ENCODE measurements around the genes HIKESHI and CTSC.

GRCh38 chr11:85963204-85963975, 105.5 kb downstream of the PICALM start:
- PRO-cap, 2 experiments = no peak in any of the 2 experiments

- PRO-cap, 2 experiments = peak in 1 of 2 experiments; most common minus-strand start chr11:85980280 (in 1)
Measured at GRCh38 chr11:85979984-85980600, 88.8 kb downstream of the PICALM start.

DNA sequence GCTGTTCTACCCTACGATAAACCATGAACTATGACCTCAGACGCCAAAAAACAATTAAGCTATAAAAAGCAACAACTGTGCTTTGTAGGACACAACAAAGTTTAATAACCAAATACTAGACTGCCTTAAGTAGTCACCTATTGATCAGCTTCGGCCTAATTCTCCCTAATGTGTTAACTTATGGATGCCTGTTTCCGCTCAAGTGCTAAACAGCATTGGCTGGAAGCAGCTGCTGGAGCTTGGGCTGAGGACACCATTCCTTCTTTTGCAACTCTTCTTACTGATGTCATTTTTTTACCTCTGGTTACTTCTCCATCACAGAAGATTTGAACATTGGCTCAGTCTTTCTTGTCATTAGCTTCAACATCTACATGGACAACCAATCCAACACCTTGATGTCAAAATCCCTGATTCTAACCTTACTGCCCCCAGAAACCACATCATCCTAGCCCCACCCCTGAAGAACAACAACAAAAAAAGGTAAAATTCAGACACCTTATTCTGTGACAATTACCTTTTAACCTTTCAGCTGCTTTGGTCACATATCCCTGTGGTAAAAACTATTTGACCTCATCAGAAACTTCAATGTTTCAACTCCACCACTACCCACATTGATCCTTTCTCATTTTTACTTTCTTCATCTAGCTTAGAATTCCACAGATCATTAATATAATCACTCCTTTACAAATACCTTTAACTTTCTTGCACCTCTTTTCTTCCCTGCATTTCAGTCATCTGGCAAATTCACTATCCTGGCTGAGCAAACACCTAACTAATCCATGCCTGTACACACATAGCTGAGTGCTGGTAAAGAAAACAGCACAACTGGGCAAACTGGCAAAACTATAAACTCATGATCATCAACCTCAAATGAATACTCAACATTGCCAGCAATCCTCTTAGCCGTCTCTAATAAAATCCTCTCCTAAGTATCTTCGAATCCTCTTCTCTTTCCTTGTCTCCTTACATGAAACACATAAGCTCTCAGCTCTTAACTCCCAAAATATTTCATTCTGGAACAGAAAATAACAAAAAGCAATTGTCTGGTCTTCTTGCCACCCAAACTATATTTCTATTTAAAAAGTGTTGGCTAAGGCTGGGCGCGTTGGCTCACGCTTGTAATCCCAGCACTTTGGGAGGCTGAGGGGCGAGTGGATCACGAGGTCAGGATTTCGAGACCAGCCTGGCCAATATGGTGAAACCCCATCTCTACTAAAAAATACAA, 52.6 kb downstream of the PICALM start:
- PRO-cap, 2 experiments = no peak in any of the 2 experiments

DNA sequence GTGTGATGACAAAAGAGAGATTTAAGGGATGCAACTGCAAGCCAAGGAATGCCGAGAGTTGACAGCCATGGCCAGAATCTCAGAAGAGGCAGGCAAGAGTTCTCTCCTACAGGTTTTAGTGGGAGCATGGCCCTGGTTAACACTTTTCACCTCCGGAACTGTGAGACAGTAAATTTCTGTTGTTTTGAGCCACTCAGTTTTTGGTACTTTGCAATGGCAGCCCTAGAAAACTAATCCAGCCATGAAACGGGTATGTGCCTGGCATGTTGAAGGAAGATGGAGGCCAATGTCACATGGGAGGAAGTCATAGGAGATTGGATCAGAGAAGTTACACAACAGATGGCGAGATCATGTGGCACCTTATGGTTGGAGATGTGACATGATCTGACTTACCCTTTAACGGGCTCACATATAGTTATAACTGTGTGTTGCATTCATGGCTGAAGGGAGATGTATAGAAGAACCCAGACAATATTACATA, 63.2 kb upstream of the EED start:
- PRO-cap, 2 experiments = no peak in any of the 2 experiments

DNA sequence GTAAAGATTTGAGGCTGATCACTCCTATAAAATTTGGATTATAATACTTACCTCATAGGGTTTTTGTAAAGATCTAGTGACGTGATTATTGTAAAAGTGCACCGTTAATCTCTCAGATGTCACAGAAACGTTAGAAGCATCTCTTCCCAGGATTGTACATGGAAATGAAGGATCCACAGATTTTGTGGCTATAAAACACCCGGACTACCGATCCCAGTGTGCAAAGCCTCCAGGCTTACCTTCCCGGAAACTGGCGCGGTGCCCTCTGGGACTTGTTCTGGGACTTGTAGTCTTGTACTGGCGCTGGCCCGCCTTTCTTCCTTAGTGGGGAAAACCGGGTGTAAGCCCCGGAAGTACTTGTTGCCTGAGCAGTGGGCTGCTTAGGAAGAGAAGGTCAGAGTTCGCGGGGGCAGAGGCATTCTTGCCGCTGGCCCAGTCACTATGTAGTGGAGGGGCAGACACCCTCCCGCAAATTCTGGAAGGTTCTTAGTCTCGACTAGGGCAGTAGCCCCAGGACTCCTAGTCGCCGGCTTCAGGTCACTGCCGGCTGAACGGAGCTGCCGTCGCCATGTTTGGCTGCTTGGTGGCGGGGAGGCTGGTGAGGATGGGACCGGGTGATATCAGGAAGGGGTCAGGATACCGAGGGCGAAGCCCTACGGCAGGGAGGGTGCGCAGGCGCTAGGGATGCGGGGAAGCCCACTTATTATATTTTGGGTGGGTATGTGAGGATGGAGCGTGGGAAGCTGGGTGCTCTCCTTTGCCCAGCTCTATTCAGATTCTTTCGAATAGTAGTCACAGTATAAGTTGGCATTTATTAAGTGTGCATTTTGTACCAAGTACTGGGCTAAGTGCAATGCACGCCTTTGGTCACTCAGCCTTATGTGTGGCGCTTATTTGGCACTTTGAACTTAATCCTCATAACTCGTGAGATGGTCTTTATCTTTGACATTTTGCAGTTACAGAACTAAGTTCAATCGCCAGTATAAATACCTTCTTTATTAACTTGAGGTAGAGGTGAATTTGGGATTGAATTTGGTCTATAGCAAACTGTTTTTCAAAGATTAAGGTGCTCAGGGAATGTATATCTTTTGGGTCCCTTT, at the start of gene HIKESHI:
Gene HIKESHI (plus strand): TSS at position 360 of the 1,100 bp plus-strand sequence.
- PRO-cap, 2 experiments = peak in 2 of 2 experiments; most common plus-strand start position 360 of the sequence (in 2); most common minus-strand start position 206 of the sequence (in 1)

GRCh38 chr11:86523884-86524377, 149.2 kb downstream of the CCDC81 start:
- PRO-cap, 2 experiments = no peak in any of the 2 experiments

- PRO-cap, 2 experiments = no peak in any of the 2 experiments
Measured at GRCh38 chr11:86551798-86552321, 177.2 kb downstream of the CCDC81 start.

DNA sequence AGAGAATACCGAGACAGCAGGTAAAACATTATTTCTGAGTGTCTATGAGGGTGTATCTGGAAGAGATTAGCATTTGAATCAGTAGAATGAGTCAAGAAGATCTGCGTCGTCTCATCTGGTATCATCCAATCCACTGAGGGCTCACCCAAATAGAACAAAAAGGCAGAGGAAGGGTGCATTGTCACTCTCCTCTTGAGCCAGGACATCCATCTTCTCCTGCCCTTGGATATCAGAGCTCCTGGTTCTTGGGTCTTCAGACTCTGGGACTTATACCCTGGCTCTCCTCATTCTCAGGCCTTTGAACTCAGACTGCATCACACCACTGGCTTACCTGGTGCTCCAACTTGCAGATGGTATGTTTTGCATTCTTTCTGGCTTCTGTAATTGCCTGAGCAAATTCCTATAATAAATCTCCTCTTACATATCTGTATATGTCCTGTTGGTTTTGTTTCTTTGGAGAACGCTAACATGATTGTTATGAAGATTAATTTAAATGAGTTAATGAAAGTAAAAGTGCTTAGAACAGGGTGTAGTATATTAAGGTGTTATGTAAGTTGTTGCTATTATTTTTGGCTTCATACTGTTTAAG, 177.2 kb upstream of the PRSS23 start:
- PRO-cap, 2 experiments = no peak in any of the 2 experiments

DNA sequence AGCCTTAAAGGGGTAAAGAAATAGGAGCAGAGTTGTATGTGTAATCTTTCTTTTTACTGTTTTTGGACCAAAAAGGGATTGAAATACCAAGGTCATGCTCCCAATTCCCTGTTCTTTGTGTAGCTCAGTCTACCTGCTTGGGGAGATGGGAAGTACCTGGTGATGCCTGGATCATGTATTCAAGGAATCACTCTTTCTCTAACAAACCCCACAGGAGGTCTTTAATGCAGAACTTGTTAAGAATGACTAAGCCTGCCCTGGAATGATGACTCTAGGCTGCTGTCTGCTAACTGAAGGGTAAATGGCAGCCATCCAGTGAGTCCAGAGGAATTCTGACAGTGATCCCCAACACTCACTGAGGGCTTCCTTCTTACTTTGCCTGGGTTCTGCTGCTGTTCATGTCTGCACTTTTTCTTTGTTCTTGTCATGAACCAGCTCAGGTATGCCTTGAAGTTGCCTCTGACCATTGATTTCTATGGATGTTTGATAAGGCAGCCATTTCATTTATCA, 11.3 kb downstream of the PRSS23 start:
- PRO-cap, 2 experiments = no peak in any of the 2 experiments

DNA sequence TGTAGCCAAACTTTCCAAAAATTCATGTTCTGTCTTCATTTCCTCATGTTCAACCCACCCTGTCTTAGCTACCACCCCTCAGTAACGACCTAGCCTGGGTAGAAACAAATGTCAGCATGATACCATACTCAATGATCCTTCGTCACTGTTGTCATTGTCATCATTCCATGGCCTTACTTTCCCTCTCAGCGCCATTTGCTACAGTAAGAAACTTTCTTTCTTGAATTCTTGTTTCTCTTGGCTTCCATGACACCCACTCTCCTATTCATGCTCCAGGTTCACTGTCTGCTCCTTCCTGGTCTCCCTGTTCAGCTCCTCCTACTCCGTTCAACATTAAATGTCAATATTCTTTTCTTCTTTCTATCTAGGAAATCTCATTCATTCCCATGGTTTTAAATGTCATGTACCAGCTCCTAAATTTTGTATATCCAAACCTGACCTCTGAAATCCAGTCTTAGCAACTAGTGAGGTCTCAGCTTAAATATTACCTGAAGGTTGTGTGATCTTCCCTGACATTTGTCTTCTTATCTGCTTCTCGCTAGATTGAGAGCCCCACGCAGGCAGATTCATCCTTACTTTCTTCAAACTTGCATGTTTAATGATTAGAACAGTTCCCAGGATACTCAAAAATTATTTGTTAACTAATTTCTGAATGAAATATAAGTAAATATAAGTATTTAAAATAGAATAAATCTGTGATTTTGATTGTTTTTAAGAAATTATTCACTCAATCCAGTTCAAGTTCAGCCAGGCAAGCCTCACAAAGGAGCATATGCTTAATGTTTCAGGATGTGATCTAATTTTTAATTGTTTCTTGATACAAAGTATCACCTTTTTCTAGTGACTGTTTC, 34.2 kb downstream of the FZD4 start:
- PRO-cap, 2 experiments = no peak in any of the 2 experiments

GRCh38 chr11:86979039-86979521, 23.9 kb upstream of the FZD4 start:
- PRO-cap, 2 experiments = no peak in any of the 2 experiments

GRCh38 chr11:87179727-87180318, 142.1 kb downstream of the TMEM135 start:
- PRO-cap, 2 experiments = no peak in any of the 2 experiments

DNA sequence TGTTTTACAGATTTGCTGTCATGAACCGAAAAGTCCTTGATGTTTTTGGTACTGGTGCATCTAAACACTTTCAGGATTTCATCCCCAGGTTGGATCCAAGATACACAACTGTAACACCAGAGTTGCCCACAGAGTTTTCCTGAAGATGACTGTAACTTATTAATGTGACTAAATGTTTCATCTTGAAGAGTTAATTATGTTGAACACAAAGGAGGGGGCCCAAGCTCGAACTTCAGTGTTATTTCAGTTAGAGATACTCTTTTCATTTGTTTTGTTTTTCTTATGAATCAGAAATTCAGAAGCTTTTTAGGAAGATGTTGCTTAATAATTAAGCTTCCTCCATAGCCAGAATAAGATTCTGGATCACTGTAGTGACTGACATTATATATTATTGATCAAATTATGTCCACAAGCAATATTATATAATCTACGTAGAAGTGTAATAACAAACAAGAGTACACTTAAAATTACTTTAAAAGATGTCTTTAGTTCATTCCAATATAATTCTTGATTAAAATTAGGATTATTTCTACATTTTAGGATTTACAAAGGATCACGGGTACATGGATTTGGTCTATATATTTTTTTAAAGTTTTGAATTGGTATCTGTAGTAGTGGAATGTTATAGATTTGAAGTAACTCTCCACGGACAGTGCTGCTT, 283.6 kb downstream of the TMEM135 start:
- PRO-cap, 2 experiments = no peak in any of the 2 experiments

GRCh38 chr11:87885384-87885680, 289.9 kb downstream of the RAB38 start:
- PRO-cap, 2 experiments = no peak in any of the 2 experiments

- PRO-cap, 2 experiments = no peak in any of the 2 experiments
Measured at GRCh38 chr11:88316128-88316608, 21.4 kb downstream of the CTSC start.

GRCh38 chr11:88330770-88331914, 6.4 kb downstream of the CTSC start:
- PRO-cap, 2 experiments = no peak in any of the 2 experiments

GRCh38 chr11:88337077-88338305, at the start of gene CTSC:
TSS of gene CTSC (minus strand) at chr11:88337736.
- PRO-cap, 2 experiments = peak in 2 of 2 experiments; most common plus-strand start chr11:88337830 (in 1); most common minus-strand start chr11:88337736 (in 2)

DNA sequence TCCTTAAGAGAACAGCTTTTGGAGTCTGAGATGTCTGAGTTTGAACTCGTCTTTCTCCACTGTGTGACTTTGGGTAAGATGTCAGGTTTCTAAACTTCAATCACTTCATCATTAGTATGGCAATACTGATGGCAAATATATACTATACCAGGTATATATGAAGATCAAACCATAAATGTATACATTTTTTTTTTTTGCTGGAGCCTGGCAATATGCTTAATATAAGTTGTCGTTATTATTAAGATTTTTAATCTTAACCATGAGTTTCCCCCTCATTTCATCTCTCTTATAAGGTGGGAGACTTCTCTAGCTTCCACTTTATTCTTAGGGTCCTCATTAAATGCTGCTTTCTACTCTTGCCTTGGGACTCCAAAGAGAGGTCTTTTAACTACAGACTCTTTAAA, 108.3 kb upstream of the CTSC start:
- PRO-cap, 2 experiments = no peak in any of the 2 experiments

DNA sequence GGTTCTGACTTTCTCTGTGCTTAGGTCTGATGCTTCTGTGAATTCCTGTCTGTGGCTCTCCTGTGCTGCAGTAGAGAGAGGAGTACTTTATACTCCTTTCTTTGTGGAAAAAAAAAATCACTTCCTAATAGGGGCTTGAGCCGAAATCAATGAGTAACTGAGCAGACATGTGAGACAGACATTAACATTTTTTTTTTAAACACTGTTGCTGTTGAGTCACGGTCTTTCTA, 86.2 kb downstream of the GRM5 start:
- PRO-cap, 2 experiments = no peak in any of the 2 experiments

- PRO-cap, 2 experiments = no peak in any of the 2 experiments
Measured at GRCh38 chr11:90167684-90168164, 33.3 kb downstream of the NAALAD2 start.

Data from heart right ventricle (tissue), 2 donors.